Smooth muscle cell (in vitro differentiated cells): ENCODE results near the gene CHMP3.

GRCh38 chr2:85712165-85712689 lies 18.1 kb downstream of the GNLY start:
- RAMPAGE, long total RNA = no peak

- RAMPAGE, long total RNA = no peak
Measured at GRCh38 chr2:85748508-85749659, 4.9 kb upstream of the ATOH8 start.

GRCh38 chr2:85754200-85754415 lies 317 bp downstream of the ATOH8 start:
- RAMPAGE, long total RNA = no peak

DNA sequence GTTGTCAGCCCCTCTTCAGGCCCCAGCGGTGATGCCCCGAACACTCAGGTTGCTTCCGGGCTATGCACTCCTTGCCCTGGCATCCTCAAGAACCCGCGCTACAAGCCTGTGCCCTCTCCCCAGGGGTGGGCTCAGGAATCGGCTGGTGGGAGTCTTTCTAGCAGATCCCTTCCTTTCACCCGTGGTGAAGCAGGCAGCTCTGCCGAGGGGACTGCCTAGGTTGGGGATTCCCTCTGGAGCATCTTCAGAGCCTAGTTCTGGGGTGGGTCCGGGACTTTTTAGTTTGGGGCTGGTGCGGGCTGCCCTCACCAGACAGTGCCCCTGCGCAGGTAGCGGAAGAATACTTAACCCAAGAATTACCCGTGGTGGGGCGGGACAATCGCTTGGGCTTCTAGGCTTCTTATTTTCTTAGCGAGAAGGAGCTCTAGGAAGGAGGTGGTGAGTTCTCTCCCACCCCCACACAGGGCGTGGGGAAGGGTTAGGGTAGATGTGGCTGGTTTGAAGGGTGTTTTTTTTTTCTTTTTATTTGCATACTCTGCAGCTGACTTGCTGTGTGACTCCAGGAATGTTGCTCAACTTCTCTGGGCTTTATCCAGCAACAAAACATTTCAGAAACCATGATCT lies 1.7 kb downstream of the ATOH8 start:
- RAMPAGE, long total RNA = no peak

GRCh38 chr2:85773085-85773700 lies 19.4 kb downstream of the ATOH8 start:
- RAMPAGE, long total RNA = no peak

DNA sequence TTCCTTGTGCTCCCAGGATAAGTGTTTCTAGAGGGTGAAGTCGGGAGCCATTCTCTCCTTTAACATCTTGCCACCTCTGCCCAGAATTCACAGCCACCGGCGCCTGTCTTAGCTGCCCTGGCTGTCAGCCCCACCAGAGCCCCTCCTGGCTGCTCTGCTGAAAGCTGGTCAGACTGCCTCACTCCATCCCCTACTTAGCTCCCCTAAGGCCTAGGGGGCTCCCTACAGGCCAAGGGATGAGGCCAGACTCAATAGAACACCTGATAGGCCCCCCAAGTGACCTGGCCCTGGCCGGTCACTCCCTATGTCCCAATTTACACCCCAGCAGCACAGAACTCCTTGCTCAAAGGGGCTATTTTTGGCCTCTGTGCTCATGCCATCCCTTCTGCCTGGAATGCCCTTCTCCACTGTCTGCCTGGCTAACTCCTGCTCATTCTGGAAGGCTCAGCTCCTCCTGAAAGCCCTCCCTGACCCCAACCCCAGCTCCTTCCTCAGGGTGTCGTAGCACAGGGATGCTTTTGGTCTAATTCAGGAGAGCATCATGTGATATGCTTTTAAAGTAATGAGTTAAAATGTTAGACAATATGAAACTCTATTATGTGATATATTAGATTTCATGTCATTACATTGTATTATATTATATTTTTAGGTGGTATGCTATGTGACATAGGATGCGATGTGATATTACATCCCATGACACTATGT lies 20.8 kb downstream of the ATOH8 start:
- RAMPAGE, long total RNA = no peak

DNA sequence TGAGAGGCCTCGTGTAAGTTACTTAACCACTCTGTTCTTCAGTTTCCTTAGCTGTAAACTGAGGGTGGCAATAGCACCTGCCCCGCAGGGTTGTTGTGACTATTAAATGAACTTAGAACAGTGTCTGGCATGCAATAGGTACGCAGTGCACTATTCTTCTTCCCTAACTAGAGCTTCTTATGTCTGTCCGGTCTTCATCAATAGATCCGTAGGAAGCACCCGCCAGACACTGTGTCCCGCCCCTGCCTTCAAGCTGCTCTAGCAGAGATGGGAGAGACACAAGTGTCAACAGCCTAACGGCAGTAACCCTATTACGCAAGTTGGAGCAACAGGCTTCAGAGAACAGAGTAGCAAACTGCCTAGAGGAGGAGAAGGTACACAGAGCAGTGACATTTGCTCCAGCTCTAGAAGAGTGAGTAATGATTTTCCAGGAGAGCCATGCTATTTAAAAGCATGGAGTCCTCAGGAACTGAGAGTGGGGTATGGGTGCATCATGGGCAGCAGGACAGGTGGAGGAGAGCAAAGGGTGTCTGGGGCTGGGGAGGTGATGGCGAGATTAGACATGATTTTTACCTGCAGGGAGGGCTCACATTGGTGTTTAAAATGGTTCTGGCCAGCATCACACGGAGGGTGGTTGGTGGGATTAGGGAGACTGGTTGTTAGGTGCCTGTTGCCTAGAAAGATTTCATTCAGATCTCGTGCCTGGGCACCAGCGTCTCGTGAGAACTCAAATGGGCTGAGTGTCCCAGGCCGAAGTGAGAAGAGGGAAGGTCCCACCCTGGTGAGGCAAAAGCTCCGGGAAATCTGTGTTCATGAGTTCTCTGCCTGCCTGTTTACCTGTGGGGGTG lies 63.0 kb upstream of the ST3GAL5 start:
- RAMPAGE, long total RNA = no peak

- RAMPAGE, long total RNA = no peak
Measured at GRCh38 chr2:86035729-86036298, 69.9 kb downstream of the POLR1A start.

DNA sequence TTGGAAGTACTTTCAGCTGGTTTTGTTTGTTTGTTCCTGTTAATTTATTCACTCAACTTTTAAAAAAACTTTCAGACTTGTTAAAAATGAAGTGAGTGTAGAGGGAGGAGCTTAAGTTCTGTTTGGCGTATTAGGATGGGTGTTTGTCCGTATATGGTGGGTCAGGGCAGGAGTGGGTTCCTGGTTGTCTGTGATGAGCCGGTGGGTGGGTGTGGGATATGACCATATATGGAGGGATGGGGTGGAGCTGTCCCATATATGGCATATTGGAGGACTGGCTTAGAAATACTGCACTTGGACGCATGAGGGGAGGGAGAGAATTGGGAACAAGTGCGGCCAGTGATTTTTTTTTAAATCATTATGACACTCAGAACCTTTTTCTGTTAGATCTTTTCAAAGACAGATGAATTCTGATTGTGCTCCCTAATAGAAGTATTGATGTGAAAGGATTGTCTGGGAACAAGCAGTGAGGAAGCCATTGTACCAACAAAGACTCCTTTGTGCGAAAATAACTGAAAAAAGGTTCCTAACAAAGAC lies 1.5 kb downstream of the KDM3A start:
- RAMPAGE, long total RNA = no peak

DNA sequence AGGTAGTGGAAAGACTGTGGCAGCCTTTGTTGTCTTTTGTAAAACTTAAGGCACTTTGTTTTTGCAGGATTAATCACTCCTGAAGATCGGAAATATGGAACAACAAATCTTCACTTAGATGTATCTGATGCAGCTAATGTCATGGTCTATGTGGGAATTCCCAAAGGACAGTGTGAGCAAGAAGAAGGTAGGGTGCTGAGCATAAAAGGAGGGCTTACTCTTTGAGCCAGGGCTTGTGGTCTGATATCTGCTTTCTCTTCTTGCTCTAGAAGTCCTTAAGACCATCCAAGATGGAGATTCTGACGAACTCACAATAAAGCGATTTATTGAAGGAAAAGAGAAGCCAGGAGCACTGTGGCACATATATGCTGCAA lies 48.1 kb downstream of the KDM3A start:
- RAMPAGE, long total RNA = no peak

- RAMPAGE, long total RNA = no peak
Measured at GRCh38 chr2:86533317-86533747, 29.9 kb downstream of the CHMP3 start.

DNA sequence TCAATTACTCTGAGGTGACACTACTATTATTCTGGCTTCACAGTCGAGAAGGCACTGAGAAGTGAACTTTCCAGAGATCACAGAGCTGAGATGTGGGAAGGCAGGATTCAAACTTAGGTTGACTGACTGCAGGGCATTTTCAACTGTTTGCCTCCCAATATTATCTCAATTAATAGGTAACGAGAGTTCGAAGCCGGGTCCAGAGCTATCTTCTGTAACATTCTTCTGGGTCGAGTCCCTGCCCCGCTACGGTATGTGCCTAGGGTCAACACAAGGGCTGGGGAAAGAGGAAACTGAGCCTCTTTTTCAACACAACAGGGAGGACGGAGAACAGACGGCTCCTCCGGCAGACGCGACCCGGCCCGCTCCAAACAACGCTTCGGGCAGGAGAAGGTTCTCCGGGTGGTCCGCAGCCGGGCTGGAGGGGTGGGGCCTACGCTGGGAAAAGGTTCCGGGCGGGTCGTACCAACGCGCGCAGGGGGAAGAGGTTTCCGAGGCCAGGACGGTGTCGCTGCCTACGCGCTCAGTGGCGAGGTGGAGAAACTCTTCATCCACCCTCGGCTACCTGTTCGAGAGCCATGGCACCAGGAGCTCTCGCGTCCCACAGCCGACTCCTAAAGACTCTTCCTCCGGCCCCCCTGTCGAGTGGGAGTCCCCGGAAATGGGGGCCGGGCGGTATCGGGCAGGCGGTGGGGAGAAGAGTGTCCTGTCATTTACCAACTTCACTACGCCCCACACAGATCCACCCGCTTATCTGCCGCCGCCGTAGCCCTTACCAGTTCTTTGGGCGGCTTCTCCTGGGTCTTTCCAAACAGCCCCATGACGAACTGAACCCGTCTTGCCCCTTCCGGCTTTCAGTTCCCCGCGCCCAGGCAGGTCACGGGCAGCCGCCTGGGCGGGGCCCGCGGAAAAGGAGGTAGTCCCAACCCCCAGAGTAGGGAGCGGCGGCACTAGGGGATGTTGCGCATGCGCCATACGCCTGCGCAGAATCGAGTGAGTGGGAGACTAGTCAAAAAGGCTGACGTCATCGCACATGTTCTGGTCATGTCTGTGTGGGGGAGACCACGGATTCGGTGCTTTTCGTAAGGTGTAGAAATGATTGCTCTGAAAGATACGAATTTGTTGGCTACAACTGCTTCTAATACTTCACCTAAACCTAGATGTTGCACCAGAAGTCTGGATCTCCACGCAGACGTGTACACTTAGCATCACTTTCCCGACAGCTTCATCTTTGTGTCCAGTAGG lies at the start of gene CHMP3:
TSS of gene CHMP3 (minus strand) at position 916 of the 1,245 bp plus-strand sequence.
- RAMPAGE, long total RNA = start-site peak on the minus strand centred at position 863 of the sequence, 70 bp wide, 508 and 346 reads in 2 replicates

- RAMPAGE, long total RNA = no peak
Measured at GRCh38 chr2:86603672-86604120, 20.0 kb downstream of the RNF103 start.

DNA sequence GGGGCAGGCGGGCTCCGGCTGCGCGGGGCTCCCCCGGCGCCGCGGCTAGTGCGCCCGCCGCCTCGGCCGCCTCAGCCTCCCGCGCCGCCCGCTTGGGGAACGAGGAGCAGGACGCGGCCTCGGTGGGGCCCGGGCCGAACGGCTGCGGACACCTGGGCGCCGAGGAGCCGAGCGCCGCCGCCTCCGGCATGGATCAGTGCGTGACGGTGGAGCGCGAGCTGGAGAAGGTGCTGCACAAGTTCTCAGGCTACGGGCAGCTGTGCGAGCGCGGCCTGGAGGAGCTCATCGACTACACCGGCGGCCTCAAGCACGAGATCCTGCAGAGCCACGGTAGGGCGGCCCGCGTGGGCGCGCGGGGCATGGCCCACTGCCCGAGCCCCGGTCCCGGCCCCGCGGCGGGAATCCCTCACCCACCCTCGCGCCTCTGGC lies 403 bp downstream of the RMND5A start:
- RAMPAGE, long total RNA = no peak

DNA sequence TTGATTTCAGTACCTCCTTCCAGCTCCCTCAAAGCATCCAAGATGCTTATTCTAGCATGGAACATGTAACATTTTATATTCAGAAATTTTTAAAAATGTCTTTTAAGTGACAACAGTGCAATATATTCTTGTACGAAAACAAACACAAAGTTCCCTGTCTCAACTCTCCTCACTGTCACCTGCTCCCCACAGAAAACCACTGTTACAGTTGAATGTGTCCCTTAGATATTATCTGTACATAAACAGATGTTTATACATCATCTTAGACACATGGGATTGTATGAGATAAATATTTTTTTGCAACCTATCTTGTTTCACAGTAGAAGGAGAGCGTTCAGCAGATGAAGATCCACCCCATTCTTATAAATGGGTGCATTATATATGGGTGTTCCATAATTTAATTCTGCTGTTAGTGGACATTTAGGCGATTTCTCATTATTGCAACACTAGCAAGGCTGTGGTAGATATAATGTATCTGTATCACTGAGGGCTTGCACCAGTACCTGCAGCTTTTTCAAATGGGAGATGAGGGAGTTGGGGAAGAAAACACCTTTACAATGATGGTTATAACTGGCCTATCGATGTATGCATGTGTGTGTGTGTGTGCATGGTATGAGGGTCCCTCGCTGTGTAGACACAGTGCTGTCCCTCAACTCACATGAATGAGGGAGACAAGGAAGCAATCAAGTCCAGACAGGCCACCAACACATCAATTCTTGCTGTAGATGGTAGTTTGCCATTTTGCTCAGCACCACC lies 2.3 kb upstream of the CD8A start:
- RAMPAGE, long total RNA = no peak

DNA sequence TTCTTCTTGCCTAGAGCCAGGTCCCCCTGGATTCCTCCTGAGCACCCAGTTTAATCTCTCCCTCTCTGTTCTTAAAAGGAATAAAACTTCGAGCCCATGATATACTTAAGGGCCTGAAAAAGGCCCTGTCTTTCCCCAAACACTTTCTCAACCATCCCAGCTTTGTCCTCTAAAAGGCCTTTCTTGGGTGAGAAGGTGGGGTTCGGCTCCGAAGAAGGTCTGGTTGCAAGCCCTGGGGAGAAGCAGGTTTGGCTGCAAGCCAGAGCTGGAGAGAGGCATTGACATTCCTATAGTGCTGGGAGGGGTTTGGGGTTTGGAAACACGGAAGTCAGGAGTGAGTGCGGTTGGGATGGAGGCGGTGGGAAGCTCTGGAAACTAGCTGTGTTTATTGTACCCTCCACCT lies 5.8 kb downstream of the CD8B start:
- RAMPAGE, long total RNA = no peak

- RAMPAGE, long total RNA = no peak
Measured at GRCh38 chr2:86913939-86914313, 28.0 kb upstream of the RGPD1 start.

DNA sequence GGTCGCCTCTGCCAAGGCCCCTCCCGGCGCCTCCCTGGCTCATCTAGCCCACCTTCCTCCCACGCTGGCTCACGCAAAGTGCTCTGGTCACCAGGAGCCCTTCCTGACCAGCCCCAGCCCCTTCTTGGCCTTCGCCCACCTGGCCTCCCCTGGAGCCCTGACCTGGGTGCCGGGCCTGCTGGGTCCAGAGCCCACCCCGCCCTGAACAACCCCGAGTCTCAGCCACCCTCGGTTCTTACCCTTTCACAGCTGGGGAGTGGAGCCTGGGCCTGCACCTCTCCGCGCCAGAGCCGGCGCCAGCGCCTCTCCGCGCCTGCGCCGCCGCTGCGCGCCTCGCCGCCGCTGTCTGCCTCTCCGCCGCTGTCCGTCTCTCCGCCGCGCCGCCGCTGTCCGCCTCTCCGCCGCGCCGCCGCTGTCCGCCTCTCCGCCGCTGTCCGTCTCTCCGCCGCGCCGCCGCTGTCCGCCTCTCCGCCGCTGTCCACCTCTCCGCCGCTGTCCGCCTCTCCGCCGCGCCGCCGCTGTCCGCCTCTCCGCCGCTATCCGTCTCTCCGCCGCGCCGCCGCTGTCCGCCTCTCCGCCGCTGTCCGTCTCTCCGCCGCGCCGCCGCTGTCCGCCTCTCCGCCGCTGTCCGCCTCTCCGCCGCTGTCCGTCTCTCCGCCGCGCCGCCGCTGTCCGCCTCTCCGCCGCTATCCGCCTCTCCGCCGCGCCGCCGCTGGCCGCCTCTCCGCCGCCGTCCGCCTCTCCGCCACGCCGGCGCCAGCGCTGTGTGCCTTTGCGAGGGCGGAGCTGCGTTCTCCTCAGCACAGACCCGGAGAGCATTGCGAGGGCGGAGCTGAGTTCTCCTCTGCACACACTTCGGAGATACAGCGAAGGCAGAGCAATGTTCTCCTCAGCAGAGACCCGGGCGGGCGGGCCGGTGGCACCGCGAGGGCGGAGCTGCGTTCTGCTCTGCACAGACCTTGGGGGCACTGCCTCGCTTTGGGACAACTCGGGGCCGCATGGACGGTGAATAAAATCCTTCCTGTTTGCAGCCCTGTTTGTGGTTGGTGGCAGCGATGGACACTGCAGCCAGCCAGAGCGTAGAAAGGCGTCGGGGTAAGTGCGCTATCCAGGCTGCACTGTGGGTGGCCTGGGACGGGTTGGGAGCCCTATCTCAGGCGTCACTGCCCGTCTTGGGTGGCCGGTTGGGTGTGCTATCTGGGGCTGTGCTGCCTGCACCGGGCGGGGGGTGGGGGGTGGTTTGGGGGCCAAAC lies 327.2 kb upstream of the PLGLB1 start:
- RAMPAGE, long total RNA = no peak

GRCh38 chr2:87456473-87457233 lies 291.2 kb upstream of the PLGLB2 start:
- RAMPAGE, long total RNA = no peak

DNA sequence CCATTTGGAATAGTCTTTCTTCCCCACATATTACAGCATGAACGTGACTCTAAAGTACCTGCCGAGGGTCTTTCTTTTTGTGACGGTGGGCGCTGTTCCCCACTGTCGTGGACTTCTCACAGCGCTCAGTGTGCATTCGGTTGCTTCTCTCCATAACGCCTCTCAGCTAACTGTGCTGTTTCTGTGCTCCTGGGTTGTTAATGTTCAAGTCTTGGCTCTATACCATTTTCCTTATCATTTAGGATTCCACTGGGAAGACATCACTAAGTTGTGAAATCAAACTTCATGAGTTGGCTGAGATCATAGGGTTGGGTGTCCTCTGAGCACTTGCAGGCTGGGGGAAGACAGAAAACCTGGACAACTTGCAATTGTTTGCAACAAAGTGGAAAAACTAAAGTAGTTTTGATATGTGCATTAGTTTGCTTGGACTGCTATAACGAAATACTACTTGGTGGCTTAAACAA lies 270.2 kb upstream of the PLGLB2 start:
- RAMPAGE, long total RNA = no peak